NT2/D1 (cell line): ENCODE results near the gene NGLY1.

GRCh38 chr3:17571466-17572193, 170.8 kb downstream of the TBC1D5 start:
- RRBS, 2 experiments: no CpG with 5 or more reads among the region's 2 CpGs

GRCh38 chr3:17845204-17845415, 102.7 kb upstream of the TBC1D5 start:
- RRBS, 2 experiments: no CpG with 5 or more reads among the region's 1 CpG

GRCh38 chr3:18341093-18341478, 84.1 kb downstream of the SATB1 start:
- RRBS, 2 experiments: no CpG with 5 or more reads among the region's 1 CpG

GRCh38 chr3:18422923-18423292, 2.2 kb downstream of the SATB1 start:
- RRBS, 2 experiments: no CpG with 5 or more reads among the region's 4 CpGs

DNA sequence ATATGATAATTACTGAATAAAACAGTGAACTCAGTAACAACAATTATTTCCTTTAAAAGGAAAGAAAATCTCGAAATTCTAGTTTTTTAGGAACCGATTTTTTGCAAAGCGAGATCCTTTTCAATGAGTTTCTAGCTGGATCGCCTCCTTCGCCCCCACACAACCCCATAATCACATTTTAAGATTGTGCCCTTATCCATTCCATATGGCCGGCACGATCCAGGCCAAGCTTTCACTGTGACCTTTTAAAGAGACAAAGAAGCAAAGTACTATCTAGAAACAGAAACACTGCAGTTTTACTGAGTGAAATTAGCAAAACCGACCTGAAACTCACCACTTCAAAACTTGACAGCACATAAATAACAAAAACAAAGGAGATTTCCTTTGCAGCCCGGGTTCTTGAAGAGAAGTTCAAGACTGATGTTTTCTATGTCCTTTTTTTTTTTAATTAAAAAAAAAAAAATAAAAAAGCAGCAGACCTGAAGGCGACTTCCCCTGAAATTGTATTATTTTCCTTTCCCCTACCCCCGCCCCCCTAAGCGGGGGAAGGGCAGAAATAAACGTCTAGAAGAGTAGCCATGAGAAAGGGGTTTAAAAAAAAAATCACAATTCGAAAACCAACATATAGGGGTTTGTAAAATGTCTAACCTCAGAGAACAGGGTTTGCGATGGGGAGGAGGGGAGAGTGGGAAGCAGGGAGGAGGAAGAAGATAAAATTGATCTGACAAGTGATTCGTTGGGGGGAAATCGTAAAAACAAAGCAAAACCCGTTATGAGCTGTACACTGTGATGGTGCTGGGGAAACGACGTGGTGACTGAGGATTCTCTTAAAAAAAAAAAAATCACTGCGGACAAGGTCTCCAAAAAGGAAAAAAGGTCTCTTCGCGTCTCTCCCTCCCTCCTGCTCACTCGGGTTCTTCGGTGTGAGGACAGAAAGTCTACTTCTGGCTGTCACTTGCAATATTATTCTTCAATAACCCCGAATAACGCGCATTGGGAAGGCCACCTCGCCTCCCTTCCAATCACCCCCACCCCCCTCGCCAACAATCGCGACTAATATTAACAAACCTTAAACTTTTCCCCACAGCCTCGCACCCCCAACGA, 1.5 kb downstream of the SATB1 start:
- RRBS, 2 experiments: no CpG with 5 or more reads among the region's 34 CpGs

DNA sequence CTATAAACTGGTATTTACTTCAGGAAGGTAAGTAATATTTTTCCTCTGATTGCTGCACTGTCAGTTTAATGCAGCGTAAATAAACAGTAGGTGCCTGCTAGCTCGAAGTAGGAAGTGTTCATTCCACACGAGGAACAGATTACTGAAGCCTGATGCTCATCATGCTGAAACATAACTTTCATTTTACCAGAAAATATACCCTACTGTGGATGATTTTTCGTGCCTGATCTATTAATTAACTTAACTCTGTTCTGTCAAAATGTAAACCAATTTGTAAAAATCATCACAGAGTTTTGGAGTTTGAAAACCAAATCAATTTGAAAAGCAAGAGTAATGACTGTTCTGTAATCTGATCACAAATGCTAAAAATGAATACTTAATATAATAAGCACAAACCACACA, 15.4 kb upstream of the SATB1 start:
- RRBS, 2 experiments: no CpG with 5 or more reads among the region's 4 CpGs

GRCh38 chr3:19432624-19433107, 284.4 kb downstream of the KCNH8 start:
- RRBS, 2 experiments: no CpG with 5 or more reads among the region's 2 CpGs

DNA sequence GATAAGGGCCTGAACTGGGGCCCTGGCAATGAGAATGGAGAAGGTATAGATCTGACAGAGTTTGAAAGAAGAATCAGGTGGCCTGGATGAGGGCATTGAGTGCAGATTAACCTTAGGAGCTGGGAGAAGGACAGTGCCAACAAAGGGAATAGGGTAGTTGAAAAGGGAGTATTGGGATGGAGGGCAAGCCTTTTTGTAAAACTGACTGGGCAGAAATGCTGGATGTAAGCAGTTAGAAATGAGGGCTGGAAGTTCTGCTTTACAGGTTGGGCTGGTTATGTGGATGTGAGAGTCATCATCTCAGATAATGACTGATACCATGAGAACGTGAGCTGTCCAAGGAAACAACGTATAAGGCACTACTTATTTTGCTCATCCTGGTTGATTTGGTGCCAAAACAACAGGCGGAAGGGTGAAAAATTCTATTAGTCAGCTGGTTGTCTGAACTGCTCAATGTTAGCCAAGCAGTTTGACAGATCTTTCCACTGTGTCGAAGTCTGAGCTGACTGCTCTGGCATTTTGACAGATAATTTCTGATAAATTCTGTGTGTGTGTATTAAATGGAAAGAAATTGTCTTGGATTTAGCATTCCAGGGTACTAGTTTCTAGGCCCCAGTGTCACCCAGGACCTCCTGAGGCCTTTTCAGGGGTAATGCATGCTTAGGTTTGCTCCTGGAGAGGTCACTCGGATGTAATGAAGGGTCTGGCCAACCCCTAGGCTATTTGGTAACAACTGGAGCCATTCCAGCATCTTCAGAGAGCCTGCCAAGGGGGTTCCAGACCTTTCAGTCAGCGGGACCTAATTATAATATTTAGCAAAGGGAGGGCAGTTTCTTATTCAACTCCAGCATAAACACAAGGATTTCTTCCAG, 17.1 kb downstream of the KAT2B start:
- RRBS, 2 experiments: no CpG with 5 or more reads among the region's 6 CpGs

- RRBS, 2 experiments: no CpG with 5 or more reads among the region's 15 CpGs
These were observed 743 bp downstream of the SGO1 start for GRCh38 chr3:20185219-20185706.

- RRBS, 2 experiments: no CpG with 5 or more reads among the region's 1 CpG
These were observed 332.0 kb downstream of the ZNF385D start for GRCh38 chr3:21419016-21419432.

- RRBS, 2 experiments: no CpG with 5 or more reads among the region's 7 CpGs
These were observed 167.3 kb upstream of the UBE2E2 start for GRCh38 chr3:23035770-23036339.

- RRBS, 2 experiments: no CpG with 5 or more reads among the region's 1 CpG
These were observed 32.1 kb downstream of the UBE2E2 start for GRCh38 chr3:23235165-23235719.

DNA sequence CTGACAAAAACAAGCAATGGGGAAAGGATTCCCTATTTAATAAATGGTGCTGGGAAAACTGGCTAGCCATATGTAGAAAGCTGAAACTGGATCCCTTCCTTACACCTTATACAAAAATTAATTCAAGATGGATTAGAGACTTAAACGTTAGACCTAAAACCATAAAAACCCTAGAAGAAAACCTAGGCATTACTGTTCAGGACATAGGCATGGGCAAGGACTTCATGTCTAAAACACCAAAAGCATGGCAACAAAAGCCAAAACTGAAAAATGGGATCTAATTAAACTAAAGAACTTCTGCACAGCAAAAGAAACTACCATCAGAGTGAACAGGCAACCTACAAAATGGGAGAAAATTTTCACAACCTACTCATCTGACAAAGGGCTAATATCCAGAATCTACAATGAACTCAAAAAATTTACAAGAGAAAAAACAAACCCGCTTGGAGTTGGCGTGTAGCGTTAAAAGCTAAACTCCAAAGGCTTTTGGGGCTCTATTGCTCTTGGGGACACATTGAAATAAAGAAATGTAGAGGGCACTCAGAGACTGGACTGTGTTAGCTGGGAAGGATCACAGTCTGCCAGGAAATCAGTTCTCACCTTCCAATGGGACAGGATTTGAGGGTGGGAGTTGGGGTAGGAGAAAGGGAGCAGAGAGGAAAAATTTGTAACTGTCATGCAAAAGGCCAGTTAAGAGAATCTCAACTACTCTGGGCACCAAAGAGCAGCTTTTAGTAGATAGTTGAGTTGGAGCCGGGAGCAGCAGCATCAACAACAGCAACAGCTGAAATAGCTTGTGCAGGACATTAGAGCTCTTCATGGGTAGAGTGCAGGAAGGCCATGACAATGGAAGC, 66.0 kb downstream of the UBE2E2 start:
- RRBS, 2 experiments: no CpG with 5 or more reads among the region's 5 CpGs

GRCh38 chr3:24019153-24019646, 74.1 kb downstream of the NR1D2 start:
- RRBS, 2 experiments: 100% methylated on average over 1 of the region's 12 CpGs

DNA sequence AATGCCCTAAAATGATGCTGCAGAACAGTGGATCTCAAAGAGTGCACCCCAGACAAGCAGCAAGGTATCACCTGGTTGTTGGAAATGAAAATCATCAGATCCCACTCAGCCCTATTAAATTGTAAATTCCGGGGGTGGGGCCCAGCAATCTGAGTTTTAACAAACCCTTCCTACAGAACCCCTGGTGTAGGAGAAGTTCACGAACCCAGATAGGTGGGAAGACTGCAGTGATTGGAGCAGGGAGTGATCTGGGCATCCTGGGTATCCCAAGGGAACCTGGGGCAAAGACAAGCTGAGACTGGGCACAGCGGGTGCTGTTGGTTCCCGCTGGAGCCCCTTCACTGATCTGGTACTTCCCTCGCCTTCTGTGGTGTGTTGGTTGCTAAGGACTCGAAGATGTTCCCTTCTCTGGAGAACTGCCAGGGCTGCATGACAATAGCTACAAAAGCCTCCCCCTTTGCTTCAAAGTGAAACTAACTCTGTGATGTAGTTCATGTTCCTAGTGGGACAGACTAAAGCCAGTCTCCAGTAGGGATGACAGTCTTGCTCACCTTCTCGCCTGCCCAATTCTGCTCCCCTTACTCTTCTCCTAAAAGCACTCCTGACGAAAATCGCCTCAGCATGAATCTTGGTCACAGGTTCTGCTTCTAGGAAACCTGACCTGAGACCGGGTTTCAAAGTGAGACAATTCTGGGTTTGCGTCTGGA, 24.5 kb upstream of the THRB start:
- RRBS, 2 experiments: no CpG with 5 or more reads among the region's 11 CpGs

GRCh38 chr3:24829470-24829918, 334.8 kb upstream of the THRB start:
- RRBS, 2 experiments: under 1 to 2% methylated on average over 9 to 10 of the region's 31 CpGs

- RRBS, 2 experiments: no CpG with 5 or more reads among the region's 12 CpGs
These were observed 1.5 kb downstream of the RARB start for GRCh38 chr3:25429297-25430263.

DNA sequence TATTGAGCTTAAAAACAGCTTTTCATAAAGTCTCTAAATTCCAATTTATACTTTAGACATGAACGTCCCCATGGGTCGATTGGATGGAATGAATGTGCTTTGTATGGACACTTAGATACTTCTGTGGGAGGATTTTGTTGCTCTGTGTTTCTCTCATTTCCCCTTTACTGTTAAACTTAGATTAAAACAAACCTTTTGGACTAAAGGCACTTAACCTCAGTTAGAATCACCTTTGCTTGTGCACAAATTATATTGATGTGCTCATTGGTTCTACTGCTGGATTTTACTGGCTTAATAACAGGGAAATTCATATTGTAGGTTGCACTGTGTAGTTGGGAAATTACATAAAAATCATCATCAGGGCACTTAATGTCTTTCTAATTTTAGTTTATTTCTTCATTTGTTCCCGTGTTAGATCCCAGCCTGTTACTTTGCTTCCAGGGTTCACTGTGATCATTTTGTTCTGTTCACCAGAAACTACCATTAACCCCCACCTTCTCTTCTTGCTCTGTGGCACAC, 80.2 kb downstream of the RARB start:
- RRBS, 2 experiments: no CpG with 5 or more reads among the region's 3 CpGs

DNA sequence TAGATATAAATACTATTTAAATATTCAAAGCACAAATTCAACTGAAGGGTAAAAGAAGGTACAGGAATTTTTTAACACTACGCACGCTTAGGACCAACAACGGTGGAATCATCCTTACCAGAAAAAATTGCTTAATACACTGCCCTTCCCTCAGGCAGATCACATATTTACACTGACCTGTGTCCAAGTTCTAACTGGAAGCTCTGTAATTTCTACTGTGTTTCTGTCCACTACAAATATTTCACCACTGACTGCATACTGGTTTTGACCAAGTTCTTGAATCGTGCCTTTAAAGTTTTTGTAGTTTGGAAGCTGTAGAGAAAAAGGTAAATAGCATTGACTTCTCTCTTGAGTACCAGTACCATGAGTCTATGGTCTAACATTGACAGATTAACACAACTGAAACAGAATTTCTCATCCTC, 44.2 kb downstream of the TOP2B start:
- RRBS, 2 experiments: no CpG with 5 or more reads among the region's 4 CpGs

DNA sequence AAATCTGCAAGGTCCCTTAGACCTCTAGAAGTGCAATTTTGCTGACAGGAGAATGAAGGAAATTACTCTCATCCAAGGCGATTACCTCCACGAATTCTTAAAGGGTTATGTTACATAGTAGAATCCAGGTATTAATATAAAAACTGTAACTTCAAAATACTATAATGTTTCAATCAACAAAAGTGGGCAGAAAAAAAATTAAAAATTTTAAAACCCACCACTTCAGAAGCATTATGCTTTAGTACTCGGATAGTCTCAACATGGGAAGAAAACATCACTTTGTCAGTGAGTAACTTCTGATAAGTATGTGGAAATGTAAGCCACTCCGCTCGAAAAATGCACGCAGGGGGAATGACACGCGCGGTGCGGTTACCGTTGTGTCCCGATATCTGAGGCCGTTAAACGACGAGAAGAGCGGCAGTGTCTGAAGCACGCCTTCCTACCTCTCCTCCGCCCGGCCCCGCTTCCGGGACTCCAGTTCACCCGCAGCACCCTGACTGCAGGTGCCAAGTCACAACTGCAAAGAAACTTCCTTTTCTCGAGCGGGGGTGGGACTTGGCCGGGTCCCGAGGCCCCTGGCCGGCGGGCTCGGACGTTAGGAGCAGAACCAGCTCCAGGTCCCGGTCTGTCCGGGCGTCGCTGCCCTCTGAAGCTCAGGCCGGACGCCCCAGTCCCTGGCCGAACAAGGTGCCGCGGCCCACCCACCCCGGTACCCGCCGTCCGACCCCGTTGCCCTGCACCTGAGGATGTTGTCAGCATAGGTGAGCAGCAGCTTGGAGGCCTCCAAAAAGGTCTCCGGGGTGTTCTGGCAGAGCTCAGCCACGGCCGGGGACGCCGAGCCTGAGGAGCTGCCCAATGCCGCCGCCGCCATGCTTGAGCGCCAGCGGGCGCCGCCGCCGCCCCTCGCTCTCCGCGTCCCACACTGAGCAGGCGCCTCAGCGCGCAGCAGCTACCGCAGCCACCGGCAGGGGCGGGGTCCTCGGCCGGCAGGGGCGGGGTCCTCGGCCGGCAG, at the start of gene NGLY1:
Gene NGLY1 (minus strand): TSS at position 924 of the 1,012 bp plus-strand sequence.
- RRBS, 2 experiments: 2% methylated on average over 19 to 21 of the region's 72 CpGs